Retinal pigment epithelial cell (primary cell): ENCODE data around the genes H2BC13 and H3C10.

DNA sequence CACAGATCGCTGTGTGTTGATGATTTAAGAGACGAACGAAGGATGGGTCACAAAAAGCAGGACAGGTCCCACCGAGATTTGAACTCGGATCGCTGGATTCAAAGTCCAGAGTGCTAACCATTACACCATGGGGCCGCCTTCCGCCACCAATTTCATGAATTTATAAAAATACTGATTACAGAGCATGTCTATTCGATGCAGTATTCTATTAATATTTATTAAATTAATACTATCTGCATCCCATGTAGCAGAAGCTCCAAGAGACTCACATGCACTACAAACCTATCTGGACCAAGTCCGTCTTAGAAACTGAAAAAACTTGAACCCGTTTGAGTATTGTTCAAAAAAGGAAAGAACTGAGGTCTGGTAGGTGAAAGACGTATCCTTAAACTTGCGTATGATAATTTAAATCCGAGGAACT is 25.8 kb upstream of the H4C8 start:
- RRBS = no CpG with 5 or more reads among the region's 14 CpGs

GRCh38 chr6:26312745-26313519 is 27.6 kb upstream of the H4C8 start:
- RRBS = no CpG with 5 or more reads among the region's 26 CpGs

DNA sequence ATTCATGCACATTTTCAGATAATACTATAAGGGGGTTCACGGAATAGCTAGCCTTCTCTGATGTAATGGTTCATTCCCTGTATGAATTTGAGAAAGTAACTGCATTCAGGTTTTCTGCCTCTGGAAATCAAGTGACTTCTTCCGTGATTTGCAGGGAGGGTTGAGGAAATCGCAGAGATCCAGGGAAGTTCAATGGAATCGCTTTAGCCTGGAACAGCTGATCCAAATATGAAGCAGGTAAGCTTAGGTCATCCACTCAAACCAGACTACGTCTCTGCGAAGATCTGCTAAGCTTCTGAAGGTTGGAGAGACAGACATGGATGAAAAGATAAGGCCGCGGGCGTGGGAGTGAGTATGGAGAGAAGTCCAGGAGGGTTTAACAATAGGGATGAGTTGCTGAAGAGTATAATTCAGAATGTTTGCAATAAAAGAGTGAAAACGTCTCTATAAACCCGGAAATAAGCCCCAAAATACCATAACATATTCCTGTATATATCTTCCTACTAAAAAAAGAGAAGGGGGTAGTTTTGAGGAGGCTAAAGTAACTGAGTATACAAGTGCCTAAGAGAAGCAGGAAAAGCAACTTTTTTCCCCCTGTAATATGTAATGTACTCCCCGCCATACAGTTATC is 34.1 kb upstream of the BTN3A2 start:
- RRBS = no CpG with 5 or more reads among the region's 12 CpGs

DNA sequence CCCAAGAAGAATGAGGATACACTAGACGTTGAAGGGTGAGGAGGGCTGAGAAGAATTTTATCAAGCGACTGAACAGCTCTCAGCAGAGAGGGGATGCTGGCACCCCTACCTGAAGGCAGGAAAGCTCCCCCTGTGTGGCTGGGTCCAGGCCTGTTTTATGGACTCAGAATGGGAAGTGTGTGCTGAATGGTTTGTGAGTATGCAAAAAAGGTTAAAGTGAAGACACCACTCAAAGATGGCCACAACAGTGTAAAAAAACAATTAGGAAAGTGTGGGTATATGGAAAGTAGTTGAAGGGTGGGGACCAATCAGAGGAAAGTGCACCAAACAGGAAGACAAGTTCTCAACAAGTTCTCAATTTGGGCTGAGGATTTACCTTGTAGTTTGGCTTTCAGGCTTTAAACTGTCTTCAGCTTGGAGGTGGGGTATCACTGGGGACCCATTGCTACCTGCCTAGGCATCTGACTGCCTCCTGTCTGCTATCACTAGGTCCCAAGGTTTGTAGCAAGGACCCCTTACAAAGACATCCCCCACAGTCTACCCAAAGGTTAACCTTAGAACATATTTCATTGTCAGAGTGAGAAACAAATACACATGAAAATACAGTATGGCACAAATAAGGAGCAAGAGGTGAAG is 15.1 kb downstream of the BTN2A1 start:
- RRBS = no CpG with 5 or more reads among the region's 2 CpGs

DNA sequence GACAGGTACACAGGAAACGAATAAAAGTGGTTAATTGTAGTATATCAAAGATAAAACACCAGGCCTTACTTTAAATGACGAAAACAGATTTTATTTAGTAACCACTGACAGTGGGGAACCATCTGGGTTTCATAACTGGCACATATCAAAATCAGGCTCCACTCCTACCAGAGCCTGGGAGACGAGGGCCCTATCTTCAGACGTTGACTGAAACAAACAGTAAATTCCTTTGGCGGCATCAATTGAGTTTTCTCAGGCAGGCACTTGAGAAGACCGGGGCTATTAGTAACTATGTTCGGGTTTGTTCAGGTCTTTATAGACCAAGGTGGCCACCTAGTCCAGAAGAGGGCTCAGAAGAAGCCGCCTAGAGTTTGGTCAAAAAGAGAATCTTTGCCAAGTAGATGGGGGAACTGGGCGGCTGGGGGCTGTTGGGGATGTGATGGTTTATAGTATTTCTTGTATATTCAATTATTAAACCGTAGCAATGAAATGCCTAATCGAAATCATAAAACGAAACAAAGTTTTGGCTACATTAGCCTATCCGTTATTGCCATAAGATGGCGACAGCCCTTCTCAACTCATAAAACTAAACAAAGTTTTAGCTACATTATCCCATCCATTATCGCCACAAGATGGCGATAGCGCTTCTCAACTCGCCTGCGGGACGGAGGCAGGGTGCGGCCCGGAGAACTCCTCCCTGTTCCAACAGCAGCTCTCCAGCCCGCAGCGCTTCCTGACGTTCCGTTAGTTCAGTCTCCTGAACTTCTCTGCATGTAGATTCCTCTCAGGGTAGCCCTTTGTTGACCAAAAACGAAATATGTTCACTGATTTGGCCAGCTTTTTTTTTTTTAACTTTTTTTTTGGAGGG is 5.8 kb downstream of the H2BC11 start:
- RRBS = no CpG with 5 or more reads among the region's 27 CpGs

DNA sequence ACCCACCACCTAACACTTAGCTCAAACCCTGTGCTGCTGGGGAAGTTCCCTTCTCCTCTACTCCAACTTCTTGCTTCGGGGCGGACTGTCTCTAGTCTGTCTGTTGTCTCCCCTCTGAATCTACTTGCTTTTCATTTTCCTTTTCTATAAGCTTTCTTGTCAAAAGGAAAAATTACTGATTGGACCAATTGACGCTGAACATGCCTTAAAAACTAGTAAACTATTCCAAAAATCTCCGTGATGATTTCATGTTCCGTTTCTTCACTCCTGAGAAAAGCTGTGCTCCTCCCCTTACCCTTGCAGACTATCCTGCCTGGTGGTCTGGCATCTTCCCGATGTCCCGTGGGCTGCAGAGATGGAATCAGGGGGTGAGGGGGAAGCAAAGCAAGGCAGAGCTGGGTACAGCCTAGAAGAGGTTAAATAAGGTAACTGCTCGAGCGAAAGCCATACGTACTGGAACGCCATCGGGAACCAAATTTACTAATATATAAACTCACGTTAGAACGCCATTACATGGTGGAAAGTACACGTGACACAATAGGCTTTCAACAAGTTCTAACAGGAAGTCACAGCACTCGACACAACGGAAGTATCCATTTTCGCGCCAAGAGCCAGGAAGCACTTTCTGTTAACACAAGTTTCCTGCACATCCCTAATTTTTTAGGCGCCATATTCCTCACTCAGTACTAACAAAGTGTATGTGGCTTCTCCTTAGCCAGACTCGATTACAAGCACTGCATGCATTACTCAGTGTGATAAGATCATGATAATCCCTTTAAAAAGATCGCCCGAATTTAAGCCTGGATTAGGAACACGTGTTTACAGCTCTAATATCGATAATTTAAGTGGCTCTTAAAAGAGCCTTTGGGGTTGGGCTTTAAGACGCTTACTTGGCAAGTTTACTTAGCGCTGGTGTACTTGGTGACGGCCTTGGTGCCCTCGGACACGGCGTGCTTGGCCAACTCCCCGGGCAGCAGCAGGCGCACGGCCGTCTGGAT is 837 bp downstream of the H2BC12 start:
- RRBS = no CpG with 5 or more reads among the region's 35 CpGs

DNA sequence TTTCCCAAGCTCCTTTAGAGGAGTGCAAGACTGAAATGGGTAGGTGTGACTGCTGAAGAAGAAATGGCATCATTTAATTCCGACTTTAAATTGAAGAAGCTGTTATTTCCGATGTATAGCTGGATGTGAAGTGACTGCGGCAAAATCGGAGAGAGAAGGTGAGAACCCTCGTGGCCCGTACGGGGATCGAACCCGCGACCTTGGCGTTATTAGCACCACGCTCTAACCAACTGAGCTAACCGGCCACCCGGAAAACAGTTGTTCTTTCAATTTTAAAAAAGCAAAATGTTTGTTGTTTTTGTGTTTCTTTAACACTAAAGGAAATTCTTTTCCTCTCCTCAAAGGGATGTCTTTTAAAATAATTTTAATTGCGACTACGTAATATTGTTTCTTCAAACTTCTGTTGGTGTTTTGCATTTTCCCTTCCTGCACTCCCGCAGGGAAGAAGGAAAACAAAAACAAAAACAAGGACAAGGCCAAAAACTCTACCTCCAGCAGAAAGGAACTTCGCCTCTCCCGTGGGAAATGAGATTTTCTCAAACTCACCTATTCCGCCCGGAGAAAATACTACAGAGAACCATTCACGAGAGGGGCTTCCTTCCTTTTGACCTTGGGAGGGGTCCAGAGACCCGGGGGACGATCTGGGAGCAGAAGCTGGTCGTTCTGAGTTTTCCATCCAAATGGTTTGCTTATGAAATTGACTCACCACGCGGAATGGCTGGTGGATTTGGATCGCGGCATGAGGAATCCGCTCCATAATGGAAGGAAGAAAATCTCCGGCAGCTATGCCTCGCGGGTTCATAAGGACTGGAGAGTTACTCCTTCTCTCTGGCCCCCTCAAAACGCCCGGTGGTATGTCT is 9.9 kb upstream of the PRSS16 start:
- RRBS = 3% methylated on average over 8 of the region's 35 CpGs

- RRBS = 1% methylated on average over 7 of the region's 45 CpGs
Measured at GRCh38 chr6:27250845-27251471, 3.5 kb downstream of the PRSS16 start.

GRCh38 chr6:27298121-27298602 is 13.9 kb downstream of the POM121L2 start:
- RRBS = no CpG with 5 or more reads among the region's 9 CpGs

DNA sequence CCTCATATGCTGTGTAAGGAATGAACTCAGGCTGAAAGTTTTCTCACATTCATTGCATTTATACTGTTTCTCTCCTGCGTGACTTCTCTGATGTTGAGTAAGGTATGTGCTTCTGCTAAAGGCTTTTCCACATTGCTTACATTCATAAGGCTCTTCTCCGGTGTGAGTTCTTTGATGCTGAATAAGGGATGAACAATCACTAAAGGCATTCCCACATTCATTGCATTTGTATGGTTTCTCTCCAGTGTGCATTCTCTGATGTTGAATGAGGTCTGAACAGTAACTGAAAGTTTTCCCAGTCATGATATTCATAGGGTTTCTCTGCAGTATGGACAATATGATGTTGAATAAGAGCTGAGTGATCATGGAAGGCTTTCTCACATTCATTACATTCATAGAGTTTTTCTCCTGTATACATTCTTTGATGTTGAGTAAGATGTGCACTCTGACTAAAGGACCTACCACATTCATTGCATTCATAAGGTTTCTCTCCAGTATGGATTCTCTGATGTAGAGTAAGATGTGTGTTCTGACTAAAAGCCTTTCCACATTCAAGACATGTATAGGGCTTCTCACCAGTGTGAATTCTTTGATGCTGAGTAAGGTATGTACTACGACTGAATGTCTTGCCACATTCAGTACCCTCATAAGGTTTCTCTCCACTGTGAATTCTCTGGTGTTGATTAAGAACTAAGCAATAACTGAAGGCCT is 29.5 kb upstream of the ZNF391 start:
- RRBS = no CpG with 5 or more reads among the region's 3 CpGs

- RRBS = no CpG with 5 or more reads among the region's 13 CpGs
Measured at GRCh38 chr6:27568103-27568852, 95.4 kb upstream of the ZNF184 start.

DNA sequence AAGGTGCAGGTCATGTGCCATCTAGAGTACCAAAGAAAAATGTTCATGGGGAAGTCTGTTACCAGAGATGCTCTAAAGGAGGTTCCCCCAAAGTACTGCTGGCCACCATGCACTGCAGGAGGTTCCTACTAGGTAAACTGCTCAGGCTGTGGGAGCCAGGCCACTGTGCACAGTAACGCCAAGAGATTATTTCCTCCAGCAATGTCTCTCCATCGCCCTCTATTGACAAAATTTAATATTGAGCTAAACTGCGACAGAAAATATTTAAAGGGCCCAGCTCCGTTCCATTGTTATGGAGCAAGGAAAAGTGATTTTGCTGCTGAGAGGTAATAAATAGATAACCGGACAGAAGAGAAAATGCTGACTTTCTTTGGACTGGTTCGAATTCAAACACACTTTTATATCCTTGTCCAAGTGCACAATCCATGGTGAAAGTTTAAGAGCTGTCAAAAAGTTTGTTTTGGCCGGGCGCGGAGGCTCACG is 55.5 kb downstream of the H2BC13 start:
- RRBS = no CpG with 5 or more reads among the region's 10 CpGs

- RRBS = no CpG with 5 or more reads among the region's 37 CpGs
Measured at GRCh38 chr6:27807391-27808079, at the start of gene H2BC13. Gene H2BC13, minus strand, starts transcription at chr6:27807929.

DNA sequence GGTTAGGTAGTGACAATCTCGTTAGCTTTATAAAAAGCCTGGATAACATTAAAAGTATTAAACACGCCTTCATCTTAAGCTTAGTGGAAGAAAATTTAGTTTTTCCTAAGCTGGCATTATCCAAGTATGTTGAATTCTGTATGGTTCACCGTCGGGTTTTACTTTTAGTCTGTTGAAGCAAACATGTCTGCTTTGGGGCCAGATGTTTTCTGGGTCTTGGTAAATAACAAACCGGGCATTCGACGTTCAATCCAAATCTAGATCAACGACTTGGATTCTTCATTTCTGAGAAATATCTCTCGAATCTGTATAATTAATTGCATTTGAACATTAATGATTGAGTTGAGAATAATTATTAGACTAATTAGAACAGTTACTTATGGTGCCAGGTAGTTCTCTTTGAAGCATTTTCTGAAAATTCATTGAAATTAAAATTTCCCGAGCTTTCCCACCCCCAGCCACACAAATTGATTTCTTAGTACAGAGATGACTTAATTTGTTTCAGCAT is 850 bp downstream of the H2AC13 start:
- RRBS = no CpG with 5 or more reads among the region's 10 CpGs

DNA sequence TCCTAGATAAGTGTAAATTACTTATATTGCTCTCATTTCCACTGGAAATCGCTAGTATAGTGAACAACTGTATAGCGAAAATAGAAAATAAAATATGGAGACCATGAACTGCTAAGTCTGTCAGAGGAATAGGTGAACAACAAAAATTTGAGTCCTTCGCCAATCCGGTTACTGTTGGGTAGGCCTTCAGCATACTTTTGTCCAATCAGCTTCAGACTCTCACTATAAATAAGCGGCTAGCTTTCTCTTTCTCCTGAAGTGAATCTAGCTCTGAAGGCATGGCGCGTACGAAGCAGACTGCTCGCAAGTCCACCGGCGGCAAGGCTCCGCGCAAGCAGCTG is at the start of gene H3C10:
Gene H3C10, plus strand, starts transcription at position 256 of the 341 bp plus-strand sequence.
- RRBS = no CpG with 5 or more reads among the region's 13 CpGs

DNA sequence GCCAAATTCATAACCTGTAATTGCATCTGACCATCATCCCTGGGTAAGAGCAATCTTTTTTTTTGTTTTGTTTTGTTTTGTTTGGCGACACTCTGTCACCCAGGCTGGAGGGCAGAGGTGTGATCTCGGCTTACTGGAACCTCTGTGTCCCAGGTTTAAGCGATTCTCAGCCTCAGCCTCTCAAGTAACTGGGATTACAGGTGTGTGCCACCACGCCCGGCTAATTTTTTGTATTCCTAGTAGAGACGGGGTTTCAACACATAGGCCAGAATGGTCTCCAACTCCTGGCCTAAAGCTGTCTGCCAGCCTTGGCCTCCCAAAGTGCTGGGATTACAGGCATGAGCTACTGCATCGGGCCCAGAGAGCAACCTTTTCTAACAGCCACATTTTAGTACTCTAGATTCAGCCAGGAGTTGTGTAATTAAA is 1.9 kb downstream of the H4C12 start:
- RRBS = no CpG with 5 or more reads among the region's 7 CpGs

- RRBS = no CpG with 5 or more reads among the region's 2 CpGs
Measured at GRCh38 chr6:27836491-27836701, 1.8 kb downstream of the H2AC15 start.

DNA sequence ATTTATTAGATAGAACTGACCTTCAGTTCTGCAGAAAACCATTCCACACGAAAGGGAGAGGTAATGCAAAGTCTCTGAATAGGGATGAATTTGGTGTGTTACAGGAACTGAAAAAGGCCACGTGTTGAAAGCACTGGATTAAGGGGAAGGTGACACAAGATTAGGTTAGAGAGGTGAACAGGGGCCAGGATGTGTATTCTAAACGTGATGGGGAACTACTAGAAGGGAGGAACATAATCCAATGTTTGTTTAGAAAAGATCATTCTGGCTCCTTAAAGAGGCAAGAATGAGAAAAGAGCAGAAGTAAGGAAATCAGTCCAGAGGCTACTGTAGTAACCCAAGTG is 6.3 kb upstream of the ZKSCAN8 start:
- RRBS = no CpG with 5 or more reads among the region's 3 CpGs

DNA sequence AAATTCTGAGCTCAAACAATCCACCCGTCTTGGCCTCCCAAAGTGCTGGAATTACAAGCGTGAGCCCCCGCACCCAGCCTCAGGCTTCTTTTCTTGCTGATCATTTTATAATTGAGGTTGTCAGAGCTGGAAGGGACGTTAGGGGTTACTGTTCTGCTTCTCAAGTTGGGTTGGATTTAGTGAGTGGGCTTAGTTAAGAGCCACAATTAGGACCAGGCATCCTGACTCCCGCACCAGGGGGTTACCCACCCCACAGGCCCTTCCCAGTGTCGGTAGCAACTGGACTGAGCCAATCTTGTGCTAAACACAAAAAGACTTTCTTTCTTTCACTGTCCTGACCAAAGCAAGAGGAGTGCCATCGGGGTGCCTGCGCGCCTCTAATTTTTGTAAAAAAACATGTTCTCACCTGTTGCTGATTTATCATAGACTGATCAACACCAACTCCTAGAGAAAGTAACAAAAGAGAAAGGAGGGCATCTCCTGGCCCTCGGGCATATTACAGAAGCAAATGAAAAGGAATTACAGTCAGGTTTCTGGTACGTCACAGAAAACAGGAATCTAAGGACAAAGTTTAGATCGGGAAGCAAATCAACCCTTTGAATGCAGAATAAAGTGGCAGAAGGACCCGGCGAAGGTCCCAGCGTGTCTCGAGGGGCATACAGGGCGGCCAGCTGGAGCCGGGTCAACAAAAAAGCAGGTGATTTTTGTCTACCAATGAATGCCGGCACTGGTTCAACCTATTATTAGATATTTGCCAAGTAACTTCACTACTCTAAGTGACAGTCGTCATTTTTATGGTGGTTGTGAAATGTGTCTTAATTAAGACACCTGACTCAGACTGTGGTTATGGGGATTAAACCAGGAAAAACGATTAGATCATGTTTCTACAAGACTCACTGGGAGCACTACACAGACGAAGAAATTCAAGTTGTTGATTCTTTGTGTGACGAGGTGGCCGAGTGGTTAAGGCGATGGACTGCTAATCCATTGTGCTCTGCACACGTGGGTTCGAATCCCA is 12.7 kb upstream of the ZSCAN9 start:
- RRBS = 2% methylated on average over 7 of the region's 27 CpGs